Tibial artery (tissue), 1 donor: ENCODE measurements around a stretch of chr3.

GRCh38 chr3:19103520-19103983, 44.8 kb upstream of the KCNH8 start:
- PRO-cap, result no peak

GRCh38 chr3:19951460-19952316, 4.8 kb downstream of the RAB5A start:
- PRO-cap, result no peak

GRCh38 chr3:22381508-22382129, 630.6 kb upstream of the ZNF385D start:
- PRO-cap, result no peak

DNA sequence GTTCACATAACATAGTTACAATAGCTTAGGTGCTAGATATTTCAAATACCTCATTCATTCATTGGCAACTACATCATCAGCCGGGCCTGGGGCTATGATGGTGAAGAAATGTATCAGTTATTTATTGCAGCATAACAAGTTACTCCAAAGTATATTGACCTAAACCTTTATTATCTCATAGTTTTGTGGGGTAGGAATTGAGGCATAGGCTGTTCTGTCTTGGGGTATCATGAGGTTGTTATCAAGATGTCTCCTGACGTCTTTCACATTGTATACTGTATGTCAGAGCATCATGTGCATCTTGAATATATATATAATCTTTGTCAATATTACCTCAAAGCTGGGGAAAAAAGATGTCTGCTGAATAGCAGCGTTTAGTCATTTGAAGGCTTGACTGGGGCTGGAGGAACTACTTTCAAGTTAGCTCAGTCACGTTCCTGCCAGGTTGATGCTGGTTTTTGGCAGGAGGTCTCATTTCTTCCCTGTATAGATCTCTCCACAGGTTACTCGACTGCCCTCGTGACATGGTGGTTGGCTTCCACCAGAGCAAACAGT, 106.3 kb downstream of the UBE2E2 start:
- PRO-cap, result no peak

DNA sequence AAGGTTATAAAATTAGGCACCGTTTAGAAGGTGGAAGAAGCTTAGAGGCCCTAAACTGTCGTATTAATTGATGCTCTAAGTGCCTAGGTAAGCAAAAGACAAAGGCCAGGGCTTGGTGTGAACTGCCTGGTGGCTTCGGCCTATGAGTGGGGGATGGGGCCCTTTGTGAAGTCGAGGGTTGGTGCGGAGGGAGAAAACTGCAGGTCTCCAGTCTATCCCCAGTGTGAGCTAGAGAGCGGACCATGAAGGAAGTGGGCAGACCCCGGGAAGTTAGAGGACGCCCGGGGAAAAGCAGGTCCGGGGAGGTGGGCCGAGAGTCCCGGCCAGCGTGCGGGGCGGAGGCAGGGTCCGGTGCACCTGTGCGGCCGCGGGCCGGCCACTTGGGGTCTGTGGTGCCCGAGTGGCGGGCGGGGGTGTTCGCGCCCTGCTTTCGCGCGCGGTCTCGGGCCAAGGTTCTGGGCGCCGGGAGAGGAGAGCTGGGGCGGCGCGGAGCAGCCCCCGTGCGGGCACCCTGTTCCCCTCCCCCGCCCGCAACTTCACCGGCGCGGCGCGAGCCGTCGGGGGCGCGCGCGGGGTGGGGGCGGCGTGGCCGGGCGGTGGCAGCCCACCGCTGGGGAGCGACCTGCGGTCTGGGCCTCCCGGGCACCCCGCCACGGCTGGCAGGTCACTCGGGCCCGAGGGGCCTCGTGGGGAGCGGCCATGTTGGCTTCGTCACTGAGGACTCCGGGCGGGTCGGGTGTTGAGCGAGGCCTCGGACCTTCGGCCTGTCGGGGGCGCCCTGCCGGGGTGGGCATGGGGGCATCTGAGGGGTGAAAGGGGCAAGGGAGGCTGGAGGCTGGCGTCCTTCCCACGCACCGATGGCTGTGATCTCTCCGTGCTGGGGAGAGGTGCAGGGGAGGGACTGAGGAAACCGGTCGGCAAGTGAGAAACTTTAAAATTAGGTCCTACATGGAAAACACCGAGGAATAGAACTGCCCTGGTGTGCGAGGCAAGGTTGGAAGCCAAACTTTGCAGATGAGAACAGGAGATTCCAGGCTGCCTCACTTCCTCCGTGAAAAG, 4.8 kb downstream of the UBE2E1 start:
- PRO-cap, result unidirectional peak, plus-strand start at position 221 of the sequence; bidirectional peak, plus-strand start at position 714 of the sequence, minus-strand start at position 530 of the sequence

DNA sequence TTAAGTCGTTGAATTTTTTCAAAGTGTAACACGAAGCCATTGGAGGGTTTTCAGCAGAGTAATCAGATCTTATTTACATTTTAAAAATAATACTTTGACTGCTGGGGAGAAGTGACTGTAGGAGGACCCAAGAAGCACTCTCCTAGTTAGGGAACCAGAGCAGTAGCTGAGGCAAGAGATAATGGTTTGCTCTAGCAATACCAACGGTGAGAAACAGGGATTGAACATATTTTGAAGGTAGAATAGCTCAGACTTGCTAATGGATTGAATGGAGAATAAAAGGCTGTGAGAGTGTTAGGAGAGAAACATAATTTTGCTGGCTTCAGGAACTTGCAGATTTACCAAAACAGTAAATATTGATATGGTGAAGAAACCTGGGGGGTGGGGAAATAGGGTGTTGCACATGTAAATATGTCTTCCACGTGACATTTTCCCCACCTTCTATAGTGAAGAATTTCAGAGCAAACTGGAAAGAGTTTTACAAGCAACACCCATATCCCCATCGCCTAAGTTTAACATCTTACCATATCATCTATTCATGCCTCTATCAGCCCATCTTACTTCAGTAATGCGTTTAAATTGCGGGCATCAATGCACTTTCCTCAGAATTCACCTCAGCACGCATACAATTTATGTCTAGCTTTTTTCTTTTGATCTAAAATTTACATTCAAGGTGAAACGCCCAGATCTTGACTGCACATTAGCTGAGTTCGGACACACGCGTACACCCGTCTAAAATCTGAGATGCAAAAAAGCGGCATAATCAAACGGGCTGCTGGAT, 1.0 kb upstream of the NR1D2 start:
- PRO-cap, result no peak

GRCh38 chr3:24331853-24332378, 162.7 kb downstream of the THRB start:
- PRO-cap, result no peak

DNA sequence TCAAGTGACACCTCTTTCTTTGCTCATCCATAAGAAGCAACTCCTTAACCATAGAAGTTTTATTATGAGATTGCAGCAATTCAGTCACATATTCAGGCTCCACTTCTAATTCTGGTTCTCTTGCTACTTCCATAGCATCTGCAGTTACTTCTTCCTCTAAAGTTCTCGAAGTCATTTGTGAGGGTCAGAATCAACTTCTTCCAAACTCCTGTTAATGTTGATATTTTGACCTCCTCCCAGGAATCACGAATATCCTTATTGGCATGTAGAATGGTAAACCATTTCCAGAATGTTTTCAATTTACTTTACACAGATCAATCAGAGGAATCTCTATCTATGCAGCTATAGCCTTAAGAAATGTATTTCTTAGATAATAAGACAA, 27.5 kb downstream of the THRB start:
- PRO-cap, result no peak

DNA sequence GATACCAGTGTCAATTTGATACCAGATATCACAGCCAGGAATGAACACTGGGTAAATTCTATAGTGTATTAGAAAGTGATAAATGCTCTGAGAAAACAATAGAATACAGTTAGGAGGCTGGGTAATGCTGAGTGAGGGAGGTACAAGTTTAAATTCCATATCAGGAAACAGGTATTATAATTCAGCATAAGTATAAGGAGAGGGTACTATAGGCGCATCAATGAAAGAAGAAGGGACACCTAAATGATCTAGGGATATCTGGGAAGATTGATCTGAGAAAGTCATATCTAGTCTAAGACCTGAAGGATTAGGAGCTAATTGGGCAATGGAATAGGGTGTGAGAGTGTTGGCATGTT, 36.3 kb upstream of the THRB start:
- PRO-cap, result no peak

- PRO-cap, result no peak
These were observed 276.6 kb upstream of the RARB start for GRCh38 chr3:25151348-25152037.

- PRO-cap, result no peak
These were observed 52.2 kb downstream of the TOP2B start for GRCh38 chr3:25612526-25612980.

DNA sequence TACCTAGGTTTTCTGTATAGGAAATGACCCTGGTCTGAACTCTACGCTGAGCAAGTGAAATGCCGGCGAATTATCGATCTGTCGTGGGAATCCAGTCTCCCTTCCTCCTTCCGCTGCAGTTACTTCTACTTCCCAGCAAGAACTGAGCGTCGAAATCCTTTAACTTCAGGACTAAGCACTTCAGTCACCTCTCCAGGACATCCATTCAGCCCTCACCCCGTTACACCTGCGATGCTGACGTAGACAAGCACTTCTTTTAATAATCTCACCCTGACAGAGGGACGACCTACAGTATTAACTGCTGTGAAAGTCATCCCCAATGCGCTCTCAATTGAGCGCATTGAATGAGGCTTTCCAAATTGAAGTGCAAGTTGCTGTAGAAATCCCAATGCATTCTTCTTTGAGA, 1.3 kb downstream of the TOP2B start:
- PRO-cap, result no peak

DNA sequence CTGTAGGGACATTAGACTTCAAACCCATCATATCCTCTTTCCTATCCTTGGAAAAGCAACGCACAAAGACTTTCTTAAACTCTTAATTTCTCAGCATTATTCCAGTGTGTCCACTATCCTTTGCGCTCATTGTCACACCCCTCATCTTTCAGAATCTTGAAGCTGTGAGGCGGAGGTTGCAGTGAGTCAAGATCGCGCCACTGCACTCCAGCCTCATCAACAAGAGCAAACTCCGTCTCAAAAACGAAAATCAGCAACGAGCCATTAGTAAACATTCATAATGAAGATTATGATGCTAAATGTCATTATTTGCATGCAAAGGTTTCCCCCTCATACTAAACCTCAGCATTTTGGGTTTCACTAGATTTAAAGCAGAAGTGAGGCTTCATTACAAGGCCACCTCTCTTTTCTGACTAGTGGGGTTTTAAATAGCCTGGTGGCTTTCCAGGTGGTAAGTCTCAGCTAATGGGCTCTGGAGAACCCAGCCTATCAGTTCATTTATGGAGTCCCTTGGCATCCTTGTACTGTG, 1.7 kb downstream of the NGLY1 start:
- PRO-cap, result no peak

GRCh38 chr3:27329282-27329702, 39.9 kb downstream of the NEK10 start:
- PRO-cap, result no peak

- PRO-cap, result no peak
These were observed 23.4 kb downstream of the NEK10 start for GRCh38 chr3:27345399-27346655.

- PRO-cap, result unidirectional peak, minus-strand start at chr3:27484232
These were observed 393 bp downstream of the SLC4A7 start for GRCh38 chr3:27483677-27484305.

DNA sequence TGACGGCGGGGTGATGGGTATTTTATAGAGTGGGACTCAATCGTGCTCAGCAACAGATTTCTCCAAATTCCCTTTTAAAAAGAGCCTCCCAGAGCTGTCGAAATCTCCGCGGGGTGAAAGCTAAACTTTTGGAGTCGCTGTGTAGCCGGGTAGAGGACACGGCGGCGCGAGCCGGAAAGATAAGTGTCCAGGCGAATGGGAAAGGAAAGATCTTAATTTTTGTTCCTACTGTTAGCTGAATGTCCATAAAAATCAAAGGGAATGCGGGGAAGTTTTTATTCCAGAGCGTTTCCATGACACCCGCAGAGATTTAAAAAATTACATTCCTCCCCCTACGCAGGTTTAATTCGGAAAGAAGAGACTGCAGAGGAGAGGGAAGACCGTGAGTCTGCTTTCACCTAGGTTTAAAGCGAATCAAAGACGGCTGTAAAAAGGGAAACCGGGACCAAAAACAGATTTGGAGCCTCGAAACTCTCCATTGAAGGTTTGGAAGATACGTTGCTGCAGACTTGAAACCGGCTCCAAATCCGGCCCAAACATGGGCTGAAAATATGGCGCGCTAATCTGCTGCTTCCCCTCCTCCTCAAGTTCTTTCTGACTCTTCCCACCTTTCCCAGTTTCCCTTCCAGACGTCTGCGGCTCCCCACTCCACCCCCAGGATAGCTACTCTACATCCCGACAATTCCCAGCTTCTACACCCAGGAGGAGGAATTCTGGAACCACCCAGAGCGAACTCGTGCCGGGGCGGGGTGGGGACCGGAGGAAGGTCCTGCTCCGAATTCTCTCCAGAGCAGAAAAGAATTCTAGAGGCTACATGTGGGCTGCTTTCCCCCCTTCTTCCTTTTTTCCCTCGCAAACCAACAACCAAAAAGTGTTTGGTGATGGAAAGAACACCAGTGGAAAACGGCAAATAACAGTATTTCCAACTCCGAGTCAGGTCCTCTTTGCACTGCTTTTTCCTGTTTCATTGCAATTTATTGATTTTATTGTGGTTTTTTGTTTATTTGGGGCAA, 8.7 kb downstream of the EOMES start:
- PRO-cap, result no peak

DNA sequence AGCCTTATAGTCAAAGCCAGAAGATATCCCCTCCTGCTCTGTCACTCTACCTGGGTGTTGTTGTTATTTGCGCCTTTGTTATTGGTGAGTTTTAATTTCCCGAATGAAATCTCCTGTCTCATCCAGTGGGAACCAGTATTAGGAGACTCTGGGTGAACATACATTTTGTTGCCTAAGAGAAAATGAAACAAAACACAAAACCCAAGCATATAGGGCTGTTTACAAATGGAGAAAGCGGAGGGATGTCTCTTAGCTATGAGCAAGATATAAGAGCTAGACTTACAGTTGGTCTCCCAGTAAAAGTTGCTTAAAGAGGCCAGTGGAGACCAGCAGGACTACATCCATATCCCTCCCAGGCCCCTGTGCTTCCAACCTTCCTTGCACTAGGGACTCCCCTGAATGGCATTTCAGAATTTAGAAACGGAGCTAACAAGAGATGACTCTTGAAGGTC, 2.8 kb downstream of the EOMES start:
- PRO-cap, result no peak

- PRO-cap, result no peak
These were observed 182.2 kb upstream of the CMC1 start for GRCh38 chr3:28059055-28059777.

DNA sequence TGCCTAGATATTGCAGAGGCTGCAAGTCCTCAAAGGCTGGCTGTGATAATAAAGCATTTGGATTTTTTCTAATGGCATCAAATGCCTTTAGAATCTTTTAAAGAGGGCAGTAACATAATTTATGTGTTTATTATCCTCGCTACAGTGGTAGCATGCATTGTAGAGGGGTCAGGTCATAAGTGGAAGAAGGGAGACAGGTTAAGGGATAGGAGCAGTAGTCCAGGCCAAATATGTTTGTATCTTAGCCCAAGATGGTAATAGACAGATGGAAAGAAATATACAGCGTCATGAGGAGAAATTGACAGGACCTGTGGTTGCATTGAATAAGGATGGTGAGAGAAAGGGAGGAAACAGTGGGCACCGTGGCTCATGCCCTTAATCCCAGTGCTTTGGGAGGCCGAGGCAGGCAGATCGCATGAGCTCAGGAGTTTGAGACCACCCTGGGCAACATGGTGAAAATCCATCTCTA, 2.7 kb downstream of the CMC1 start:
- PRO-cap, result no peak